BE2C (cell line): ENCODE results near the gene BAIAP2L2.

DNA sequence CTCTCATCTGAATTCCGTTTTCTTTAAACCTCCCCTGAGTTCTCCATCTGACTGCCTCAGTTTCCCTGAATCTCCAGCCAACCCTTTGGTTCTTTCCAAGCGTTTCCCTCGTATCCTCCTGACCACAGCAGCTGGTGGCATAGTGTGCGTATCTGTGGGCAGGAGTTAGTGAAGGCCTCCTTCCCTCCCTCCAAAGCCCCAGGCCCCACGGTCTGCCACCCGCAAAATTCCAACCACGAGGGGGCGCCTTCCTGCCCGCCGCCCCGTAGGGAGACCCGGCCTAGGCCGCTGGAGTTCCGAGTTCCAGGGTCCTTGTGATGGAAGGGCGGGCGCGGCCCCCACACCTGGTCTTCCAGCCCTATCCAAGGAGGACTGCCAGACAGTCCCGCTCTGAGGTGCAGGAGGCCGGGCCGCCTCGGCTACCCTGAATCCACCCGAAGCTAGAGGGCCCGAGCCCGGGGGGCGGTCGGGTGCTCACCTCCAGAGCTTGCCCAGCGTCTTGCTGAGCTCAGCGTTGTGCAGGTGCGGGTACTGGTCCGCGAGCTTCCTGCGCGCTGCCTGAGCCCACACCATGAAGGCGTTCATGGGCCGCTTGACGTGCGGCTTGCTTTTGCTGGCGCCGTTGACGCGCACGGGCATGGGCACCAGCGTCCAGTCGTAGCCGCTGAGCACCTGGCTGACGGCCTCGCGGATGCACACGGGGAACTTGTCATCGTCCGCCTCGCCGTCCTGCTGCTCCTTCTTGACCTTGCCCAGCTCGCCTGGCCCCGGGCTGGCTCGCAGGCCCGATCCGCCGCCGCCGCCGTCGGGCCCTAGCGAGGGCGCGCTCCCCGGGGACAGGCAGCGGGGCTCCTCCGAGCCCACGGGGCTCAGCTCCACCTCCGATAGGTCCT, 1.2 kb downstream of the SOX10 start:
- RRBS: 95% methylated on average over 23 of the region's 71 CpGs

DNA sequence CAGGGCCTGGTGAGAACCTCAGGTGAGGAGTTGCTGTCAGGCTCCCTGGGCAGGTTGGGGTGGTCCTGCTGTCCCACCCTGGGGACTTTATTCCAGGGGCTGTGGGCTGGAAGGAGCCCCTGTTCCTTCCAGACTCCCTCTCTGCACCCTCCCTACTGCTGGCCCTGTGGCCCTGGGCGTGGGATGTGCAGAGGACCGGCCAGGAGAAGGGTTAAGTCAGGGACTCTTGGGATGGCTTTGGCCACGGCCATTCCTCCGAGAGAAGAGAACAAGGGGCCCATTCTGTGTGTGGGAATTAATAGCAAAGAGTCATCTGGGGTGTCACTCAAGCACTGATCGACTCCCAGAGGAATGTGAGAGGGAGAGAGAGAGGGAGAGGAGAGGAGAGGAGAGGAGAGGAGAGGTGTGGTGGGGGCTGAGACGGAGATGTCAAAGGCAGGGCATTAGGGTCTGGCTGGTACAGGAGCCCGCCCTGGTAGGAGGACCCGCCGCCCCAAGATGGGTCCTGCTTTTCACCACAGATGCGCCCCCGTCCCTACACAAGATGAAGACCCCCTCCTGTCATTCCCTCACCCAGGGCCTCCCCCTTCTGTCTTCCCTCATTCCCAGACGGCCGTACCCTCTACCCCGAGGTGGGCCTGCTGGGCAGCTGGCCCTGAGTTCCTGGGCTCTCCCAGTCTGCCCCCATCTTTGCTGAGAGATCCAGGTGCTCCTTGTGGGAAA, 14.3 kb upstream of the SOX10 start:
- RRBS: no CpG with 5 or more reads among the region's 14 CpGs

GRCh38 chr22:38038230-38039037, 18.8 kb upstream of the PICK1 start:
- RRBS: 93% methylated on average over 4 of the region's 48 CpGs

DNA sequence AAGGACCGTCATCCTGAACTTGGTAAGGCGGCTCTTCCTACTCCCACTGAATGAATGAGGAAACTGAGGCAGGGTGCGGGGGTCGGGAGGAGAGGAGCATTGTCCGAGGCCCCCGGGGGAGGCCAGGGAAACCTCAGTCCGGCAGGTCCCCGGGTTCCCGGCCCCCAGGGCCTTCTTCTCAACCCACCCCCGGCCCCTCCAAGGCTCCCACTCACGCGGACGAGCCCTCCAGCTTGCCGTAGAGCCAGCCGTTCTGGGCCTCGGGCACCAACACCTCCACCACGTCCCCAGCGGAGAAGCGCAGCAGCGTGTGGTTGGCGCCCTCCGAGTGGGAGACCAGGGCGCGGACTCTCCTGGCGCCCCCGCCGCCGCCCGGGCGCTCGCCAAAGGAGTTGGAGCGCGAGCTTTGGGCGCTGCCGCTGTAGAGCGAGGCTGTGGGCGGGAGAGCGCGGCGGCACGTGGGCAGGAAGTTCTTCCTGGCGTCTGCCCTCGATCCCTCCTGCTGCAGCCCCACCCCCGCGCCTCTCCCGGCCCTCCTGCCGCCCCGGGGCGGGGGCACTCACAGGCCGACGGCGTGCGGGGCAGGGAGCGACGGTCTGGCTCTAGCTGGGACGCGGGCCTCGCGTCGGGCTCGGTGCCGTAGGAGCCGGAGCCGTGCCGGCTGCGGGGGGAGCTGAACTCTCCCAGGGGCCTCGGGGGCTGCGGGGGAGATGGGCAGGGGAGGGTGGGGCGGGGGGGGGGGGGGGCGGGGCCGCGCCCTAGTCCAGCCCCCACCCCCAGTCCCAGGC, 4.7 kb upstream of the SLC16A8 start:
- RRBS: 27% methylated on average over 13 of the region's 72 CpGs

DNA sequence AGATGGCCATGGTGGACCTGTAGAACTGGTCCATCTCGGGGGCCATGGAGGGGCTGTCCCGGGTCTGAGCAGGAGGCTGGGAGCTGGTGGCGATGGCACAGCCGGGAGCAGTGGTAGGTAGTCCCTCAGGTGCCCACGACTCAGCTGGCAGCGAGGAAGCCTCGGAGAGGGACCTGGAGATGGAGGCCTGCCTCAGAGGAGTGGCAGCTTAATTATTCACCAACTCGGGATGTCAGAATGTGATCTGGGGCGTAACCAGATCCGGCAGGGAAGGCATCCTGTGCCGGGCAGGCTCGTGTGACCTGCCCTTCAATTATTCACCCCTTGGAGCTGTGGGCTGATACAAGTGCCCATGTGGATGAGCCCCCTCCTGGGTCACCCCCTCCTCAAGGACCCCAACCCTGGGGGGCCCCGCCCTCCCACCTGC, at the start of gene BAIAP2L2:
Gene BAIAP2L2, minus strand, starts transcription at position 205 of the 427 bp plus-strand sequence.
- RRBS: 78% methylated on average over 3 of the region's 13 CpGs

- RRBS: no CpG with 5 or more reads among the region's 10 CpGs
Measured at GRCh38 chr22:38258706-38259406, 14.0 kb downstream of the TMEM184B start.

DNA sequence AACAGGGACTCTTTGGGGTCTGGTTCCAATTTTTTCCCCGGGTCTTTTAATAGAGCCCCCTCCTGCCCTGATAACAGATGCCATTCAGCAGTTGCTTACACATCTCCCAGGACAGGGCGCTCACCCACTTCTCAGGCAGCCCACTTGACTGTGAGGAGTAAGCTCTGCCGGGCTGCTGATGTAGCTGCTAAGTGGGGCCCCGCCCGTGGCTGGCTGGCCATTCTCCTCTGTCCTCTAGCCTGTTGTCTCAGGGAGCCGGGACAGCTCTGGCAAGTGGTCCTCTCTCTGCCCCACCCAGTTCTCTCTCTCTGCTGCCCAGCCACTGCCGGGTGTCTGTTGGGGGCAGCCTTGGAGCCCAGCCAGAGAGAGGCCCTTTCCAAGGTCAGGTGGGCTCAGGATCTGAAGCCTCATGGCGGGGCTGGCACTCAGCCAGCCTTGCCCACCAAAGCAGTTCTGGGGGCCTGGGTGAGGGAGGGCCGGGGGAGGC, 9.0 kb downstream of the KCNJ4 start:
- RRBS: 30% methylated on average over 4 of the region's 9 CpGs

DNA sequence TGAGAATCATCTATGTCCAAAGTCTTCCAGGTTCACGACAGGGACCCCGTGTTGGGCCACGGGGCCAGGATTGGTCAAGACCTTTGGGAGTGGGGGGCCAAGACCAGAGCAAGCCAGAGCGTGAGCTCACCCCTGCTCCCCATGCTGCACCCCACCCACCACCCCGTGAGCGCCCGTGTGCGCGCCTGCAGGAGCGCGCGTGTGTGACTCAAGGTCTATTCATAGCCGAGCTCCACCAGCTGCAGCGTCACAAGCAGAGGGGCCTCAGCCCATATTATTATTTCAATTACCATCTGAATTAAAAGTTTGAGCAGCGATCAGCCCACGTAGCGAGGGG, 5.2 kb downstream of the KCNJ4 start:
- RRBS: no CpG with 5 or more reads among the region's 17 CpGs

DNA sequence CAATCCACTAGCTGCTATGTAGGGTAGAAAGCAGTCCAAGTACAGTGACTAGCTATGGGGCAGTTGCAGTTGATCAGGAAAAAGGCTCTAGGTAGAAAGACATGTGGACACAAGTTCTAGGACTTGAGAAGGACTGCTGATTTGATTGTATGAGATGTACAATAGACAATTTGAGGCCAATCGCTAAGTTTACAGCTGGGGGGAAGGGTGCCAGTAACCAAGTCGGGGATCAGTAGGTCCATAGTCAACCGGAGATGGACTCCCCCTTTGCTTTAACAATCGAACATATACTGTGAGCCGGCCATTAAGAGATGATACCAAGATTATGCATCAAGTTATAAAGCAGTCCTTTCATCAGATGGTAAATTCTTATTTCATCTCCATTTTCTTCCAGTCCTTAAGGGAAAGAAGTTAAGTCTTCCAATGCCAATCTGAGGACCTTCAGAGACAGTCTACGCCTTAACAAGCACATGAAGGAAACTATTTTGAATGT, 14.3 kb downstream of the KDELR3 start:
- RRBS: no CpG with 5 or more reads among the region's 6 CpGs

DNA sequence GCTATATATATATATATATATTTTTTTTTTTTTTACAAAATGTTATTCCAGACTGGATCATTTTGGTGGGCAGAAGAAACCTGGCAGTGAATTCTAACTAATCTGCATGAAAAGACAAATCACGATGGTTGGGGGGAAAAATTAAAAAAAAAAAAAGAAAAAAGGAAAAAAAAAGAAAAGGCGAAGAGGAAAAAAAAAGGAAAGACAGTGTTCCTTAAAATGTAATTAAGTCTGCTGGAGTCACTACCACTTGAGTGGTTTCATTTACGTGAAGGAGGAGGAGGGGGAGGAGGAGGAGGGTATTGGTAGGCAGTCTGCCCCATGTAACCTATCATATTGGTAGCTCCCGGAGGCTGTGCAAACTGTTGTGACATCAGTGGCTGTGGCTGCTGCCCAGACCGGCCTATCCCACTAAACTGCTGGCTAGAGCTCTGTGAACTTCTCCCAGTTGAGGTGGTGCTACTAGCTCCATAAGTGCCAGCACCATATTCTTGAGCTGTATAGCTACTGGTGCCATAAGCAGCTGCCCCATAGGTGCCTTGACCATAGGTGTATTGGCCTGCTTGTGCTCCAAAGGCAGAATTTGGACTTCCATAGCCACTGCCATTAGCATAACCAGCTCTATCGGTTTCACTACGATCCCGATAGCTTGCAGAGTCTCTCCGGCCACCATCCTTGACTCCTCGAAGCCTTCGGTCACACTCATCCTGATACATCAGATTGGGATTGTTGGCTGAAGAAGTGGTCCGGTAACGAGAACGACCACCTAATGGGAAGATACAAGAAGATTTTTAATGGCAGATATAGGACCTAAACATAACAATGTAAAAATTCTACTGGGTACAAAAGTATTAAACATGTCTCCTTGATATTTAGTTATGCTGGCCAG, 18.0 kb downstream of the KDELR3 start:
- RRBS: 94% methylated on average over 6 of the region's 14 CpGs

- RRBS: 3% methylated on average over 13 of the region's 24 CpGs
Measured at GRCh38 chr22:38506737-38507150, 633 bp upstream of the DDX17 start.

- RRBS: no CpG with 5 or more reads among the region's 10 CpGs
Measured at GRCh38 chr22:38673027-38673555, 8.7 kb upstream of the TOMM22 start.

DNA sequence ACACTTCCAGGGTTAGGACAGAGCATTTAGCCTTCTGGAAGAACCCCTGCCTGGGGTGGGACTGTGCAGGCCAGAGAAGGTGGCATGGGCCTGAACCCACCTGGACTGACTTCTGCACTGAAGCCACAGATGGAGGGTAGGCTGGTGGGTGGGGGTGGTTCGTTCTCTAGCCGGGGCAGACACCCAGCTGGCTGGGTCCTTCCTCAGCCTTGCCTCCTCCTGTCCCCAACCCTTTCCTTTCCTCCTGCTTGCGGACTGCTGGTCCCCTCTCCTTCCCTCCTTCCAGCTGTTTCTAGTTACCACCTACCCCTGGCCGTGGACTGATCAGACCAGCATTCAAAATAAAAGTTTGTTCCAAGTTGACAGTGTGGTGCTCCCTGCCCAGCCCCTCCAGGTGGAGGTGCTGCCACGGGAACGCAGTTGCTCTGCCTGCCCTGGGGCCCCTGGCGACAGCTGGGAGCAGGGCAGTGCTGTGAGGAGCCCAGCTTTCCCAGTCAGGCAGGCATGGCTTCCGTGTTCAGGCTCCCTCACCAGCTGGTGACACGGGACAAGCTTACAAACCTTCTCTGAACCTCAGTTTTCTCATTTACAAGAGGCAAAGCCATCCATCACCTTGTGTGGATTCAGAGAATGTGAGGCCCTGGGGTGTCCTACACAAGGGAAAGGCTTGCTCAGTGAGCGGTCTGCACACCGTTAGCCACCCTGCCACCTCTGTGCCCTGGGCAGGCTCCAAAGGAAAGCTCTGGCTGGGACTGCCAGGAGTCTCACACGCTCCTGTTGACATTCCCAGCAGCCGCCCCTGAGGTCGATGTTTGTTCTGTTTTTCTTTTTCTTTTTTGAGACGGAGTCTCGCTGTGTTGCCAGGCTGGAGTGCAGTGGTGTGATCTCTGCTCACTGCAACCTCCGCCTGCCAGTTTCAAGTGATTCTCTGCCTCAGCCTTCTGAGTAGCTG, 23.6 kb downstream of the SUN2 start:
- RRBS: no CpG with 5 or more reads among the region's 17 CpGs

- RRBS: no CpG with 5 or more reads among the region's 6 CpGs
Measured at GRCh38 chr22:38753810-38754260, 2.0 kb downstream of the SUN2 start.

DNA sequence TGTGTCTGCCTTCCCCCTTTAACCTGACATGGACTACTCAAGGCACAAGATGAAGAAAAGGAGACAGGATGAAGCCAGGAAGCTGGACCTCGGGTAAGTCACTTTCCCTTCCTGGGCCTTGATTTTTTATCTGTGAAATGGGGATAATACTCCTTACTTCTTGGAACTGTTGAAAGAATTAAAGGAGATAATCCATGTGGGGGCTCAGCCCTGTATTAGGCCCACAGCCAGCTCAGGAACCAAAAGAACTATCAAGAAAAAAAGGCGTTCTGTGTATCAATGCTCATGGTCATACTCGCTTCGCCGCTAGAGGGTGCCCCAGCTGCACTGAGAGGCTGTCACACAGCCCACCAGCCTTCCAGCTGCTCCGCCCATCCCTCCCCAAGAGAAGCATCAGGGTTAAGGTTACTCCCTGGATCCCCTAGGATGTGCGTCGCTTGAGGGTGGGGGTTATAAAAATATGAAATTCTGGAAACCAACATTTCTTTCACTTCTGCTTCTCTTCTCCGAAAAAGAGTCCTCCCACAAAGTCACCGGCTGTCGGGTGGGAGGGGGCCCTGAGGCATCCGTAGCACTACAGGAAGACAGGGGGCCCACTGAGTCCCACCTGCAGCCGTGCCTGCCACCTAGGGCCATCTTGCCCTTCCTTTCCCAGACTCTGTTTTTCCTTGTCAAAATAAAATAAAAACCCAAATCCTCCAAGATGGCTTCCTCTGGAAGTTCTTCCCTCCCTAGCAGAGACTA, 1.7 kb downstream of the CBX6 start:
- RRBS: no CpG with 5 or more reads among the region's 13 CpGs

GRCh38 chr22:38992591-38993551, 10.7 kb downstream of the APOBEC3B start:
- RRBS: no CpG with 5 or more reads among the region's 16 CpGs

DNA sequence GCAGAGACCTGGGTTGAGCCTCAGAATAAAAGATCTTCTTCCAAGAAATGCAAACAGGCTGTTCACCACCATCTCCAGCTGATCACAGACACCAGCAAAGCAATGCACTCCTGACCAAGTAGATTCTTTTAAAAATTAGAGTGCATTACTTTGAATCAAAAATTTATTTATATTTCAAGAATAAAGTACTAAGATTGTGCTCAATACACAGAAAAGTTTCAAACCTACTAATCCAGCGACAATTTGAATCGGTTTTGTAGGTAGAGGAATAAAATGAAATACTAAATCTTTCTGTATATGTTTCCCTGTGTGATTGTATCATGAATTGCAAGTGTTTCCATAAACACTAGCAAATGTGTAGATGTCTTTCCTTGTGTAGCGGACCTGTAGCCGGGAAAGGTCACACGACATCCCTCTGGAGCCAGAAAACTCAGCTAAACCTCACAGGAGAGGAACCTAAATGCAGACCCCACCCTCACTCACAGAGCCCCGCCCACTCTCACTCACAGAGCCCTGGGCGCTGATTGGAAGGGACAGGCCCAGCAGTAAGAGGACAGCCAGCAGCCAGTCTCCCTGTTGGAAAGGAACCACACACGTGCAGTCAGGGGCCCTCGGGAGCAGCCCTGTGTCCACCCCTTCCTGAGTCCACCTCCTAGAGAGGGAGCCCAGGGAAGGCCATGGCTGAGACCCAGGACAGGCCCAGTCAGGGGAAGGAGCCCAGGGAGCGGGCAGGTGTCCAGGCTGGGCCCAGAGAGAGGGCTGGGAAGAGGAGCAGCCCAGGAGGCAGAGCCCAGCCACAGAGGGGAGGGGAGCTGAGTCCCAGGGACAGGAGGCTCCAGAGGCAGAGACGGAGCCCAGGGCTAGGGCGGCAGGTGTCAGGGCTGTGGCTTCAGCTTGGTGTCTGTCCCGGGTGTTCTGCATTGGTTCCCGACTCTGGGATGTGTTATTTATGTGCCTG, 9.3 kb upstream of the APOBEC3H start:
- RRBS: no CpG with 5 or more reads among the region's 14 CpGs

DNA sequence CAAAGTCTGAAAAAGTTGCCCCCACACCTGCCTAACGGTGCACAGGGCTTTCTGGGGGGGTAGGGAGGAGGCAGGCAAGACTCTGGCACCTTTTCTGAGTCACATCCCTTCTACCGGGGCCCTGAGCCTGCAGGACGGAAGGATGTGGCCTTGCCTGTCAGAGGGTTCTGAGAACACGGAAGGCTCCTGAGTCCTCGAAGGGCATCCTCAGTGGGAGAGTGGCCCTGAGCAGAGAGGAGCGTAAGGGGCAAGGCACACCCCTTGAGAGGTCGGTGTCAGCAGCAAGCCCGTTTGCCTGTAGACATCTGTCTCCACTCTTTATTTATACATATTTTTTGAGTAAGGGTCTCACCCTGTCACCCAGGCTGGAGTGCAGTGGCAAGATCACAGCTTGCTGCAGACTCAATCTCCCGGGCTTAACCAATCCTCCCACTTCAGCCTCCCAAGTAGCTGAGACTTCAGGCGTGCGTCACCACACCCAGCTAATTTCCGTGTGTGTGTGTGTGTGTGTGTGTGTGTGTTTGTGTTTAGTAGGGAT, 6.1 kb upstream of the APOBEC3H start:
- RRBS: no CpG with 5 or more reads among the region's 12 CpGs

GRCh38 chr22:39151278-39152139, 971 bp downstream of the CBX7 start:
- RRBS: 91% methylated on average over 1 of the region's 24 CpGs

GRCh38 chr22:39153320-39153625, 793 bp upstream of the CBX7 start:
- RRBS: 24% methylated on average over 6 of the region's 25 CpGs